Mammary microvascular endothelial cell (primary cell): ENCODE measurements around a stretch of chr18.

GRCh38 chr18:54608124-54608740 is 17.2 kb downstream of the DYNAP start:
- RAMPAGE, long total RNA: no peak

DNA sequence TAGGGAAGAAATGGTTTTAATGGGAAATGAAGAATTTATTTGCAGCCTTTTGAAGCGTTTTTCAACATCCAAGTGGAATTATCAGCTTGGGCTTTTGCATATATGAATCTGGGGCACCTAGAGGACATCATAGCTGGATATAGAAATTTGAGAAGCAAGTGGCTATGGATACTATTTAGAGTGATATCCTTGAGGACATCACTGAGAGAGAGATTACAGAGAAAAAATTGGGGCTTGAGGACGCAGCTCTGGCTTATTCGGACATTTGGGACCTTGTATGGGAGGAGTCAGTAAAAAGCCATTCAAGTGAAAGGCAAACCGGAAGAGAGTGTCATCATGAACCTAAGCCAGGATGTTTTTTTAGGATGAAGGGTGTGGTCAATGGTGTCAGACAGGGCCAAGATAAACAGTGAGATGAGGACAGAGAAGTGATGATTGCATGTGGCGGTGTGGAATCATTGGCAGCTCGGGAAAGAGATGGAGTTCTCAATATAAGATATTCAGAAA is 4.2 kb downstream of the RAB27B start:
- RAMPAGE, long total RNA: no peak

GRCh38 chr18:54946104-54946821 is 13.0 kb downstream of the CCDC68 start:
- RAMPAGE, long total RNA: no peak

DNA sequence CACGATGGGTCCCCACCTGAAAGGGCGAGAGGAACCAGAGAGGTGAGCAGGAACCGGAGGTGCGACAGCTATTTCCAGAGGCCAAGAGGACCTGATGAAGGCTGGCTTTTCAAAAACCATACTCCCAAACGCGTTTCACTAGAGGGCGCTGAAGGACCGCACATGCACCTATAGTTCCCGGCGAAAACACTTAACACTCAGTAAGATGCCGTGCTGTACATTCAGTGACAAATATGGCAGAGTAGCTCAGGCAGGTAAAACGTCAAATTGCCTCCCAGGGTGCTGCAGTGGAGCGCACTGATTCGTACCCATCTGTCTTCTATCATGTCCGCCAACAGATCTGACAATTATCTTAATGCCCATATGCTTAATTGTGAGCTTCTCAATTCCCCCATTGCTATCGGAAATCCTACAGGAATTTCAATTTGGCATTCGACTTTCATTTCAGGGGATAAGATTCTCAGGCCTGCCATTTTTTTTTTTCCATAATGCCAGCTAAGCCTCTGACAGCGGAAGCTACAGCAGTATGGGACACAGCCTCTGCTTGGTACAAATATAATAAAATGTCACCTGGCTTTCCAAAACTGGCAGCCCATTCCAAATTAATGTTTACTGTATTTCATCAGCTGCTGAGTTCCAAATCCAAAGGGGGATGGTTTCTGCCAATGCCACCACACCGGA is 275.5 kb upstream of the CCDC68 start:
- RAMPAGE, long total RNA: no peak

- RAMPAGE, long total RNA: no peak
Observed at GRCh38 chr18:55275316-55275934, 312.6 kb downstream of the TCF4 start.

DNA sequence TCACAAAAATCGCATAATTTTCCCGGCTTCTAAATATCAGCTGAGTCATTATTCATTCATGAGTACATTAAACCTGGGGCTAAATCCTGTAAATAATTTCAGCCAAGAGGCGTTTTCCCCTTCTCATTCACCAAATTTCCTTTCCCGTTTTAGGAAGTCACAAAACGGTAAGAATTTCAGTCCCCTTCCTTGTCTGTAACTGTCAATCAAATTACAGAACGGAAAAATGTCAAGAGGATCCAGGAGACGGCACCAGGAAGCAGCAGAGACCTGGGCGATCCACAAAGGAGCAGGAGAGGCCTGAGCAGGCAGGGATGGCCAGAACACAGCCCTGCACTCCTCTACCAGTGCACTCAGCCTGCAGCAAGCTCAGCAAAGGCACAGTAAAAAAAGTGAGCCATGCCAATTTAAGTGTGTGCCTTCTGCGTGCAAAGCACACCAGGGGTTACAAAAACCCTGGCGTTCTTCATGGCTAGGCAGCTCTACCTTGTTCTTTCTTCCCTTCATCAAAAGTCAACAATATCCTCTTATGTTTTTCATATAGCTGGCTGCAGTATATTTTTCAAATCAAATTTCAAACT is 300.6 kb downstream of the TCF4 start:
- RAMPAGE, long total RNA: no peak

DNA sequence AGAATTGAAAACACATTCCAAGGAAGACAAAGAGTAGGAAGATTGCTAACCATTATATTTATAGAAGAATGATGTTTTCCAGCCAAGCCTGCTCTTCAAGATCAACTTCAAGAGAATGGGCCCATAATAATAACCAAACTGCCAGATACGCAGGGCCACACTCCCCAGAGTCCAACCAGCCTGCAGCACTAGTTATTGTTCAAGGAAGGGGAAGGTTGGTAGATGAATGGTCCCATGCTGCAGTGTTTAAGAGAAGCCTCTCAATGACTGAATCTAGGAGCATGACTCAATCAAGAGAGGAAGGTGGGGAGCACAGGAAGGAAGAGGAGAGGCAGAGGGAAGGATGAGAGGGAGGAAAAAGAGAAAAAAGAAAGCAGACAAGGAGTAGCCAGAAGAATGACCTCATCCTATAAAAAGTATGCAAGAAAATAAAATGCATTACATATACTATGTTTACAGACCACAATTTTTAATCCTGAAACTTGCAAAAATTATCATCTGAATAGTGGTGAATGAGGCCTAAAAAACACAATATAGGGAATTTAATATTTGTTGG is 174.6 kb downstream of the TCF4 start:
- RAMPAGE, long total RNA: no peak

GRCh38 chr18:55433353-55434383 is 154.3 kb downstream of the TCF4 start:
- RAMPAGE, long total RNA: no peak

GRCh38 chr18:55489572-55490082 is 98.4 kb downstream of the TCF4 start:
- RAMPAGE, long total RNA: no peak

DNA sequence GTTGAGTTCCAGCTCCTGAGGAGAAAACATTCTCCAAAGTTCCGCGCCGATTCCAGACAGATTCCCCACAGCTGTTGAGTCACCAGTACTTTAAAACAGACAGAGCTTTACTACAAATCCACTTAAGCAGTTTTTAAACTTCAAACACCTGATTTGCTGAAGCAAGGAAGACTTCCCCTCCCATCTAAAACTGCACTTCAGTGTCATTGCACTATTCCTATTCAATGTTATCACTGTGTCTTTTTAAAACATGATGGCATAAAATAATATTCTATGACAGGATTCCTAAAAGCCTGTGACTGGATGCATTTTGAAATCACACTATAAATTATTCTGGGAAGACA is 41.0 kb downstream of the TCF4 start:
- RAMPAGE, long total RNA: no peak

GRCh38 chr18:55552555-55553020 is 35.4 kb downstream of the TCF4 start:
- RAMPAGE, long total RNA: no peak

- RAMPAGE, long total RNA: no peak
Observed at GRCh38 chr18:55777571-55778088, 189.6 kb upstream of the TCF4 start.

- RAMPAGE, long total RNA: no peak
Observed at GRCh38 chr18:56083784-56084430, 495.9 kb upstream of the TCF4 start.

GRCh38 chr18:56168109-56168721 is 470.2 kb downstream of the TXNL1 start:
- RAMPAGE, long total RNA: no peak

GRCh38 chr18:57440771-57441165 is 5.6 kb downstream of the ONECUT2 start:
- RAMPAGE, long total RNA: no peak

DNA sequence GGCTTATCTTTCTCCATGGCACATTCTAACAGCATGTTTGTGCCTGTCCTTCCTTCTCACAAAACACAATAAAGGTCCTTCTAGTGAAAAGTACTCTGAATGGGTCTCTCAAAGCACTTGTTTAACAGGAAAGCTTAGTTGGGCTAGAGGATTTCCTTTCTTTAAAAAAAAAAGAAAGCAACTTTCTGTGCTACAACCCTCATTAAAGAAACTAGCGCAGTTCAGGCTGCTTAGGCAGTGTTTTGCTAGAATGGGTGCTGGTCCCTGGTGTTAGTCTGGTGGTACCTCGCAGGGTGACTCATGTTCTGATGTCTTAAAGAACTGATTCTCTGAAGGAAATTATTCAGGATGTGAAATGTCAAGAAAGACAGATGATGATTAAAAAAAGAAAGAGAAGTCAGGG is 75.1 kb downstream of the ATP8B1 start:
- RAMPAGE, long total RNA: no peak

DNA sequence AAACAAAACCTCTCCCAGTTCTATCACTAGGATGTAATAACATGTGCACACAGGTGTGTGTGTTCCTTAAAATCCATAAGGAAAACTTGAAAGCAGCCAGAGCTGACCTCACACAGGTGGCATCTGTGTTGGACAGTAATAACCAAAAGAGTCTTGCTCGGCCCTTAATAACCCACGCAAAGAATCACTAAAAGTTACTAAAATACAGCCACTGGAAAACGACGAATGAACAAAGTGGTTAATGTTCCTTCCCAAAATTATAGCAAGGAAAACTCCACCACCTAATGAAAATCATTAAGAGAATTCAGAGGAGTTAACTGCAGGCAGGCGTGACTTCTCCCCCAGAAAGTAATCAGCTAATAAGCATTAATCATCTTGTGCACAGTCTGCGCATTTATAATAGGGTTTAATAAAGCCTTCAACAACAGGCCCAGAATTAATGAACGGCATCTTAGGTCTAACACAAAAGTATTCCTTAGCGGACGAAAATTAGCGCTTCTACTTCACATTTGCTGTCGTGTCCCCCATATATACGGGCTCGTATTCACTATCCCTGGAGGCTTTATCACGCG is 2.0 kb downstream of the ATP8B1 start:
- RAMPAGE, long total RNA: no peak

- RAMPAGE, long total RNA: no peak
Observed at GRCh38 chr18:57833309-57833755, 30.2 kb upstream of the ATP8B1 start.

- RAMPAGE, long total RNA: no peak
Observed at GRCh38 chr18:57902264-57902695, 99.2 kb upstream of the ATP8B1 start.

DNA sequence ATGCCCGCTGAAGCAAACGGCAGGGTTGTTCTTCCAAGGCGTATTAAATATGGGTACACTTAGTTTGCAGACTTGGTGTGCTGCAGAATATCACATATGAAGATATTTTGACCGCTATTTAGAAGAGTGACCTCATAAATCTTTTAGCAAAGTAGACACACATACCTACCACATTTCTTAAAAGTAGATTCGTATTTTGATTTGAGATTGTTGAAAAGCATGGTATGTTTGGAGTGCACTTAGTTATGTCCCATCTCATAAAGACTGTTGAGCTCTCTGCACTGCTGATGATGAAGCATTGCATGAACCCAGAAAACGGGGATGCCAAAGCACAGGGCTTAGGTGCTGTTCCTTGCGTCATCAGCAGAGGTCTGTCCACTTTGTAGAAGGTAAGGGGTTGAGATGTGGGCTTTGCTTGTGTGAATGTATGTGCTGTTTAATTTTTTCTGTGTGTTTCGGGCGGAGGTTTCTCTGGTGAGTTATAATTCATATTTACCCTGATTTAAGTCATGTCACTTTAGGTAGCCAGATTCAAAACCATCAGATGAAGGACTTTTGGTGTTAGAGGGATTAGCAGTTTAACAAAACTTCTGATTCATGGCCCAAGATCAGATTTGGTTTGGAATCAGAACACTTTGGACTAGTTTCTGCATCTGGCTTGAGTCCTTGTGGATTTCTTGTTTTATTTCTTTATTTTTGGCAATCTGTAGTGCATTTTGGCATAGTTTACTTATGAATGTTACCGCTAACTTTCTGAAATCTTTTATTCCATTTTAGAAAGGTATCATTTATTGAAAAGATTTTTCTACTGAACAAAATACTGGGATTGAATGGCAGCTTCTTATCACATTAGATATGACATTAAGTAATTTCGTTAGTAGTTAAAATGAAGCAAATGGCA is 3.3 kb downstream of the NEDD4L start:
- RAMPAGE, long total RNA: no peak